ENCODE measurements around the genes LIPK, FAS, CH25H, IFIT3, IFIT1B and HTR7.

DNA sequence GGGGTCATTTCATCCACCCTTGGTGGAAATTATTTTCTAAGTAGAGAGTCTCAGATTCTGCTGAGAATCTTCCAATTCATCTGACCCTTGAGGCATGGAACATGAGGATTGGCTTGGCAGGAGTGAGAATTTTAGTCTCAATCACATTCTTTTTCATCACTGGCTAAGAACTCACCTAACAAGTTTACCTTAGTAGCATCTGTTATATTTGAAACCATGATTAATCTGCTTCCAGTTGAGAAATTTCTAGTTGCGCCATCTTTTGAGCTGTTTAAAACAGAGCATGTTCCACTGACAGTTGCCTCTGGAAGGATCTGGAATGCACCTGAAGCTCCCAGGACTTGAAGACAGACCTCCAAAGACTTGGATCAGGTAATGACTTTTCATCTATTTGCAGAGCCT is at the start of gene LIPK:
LIPK (plus strand) TSS at position 301 of the 402 bp plus-strand sequence.
- RRBS = no CpG with 5 or more reads among the region's 1 CpG

DNA sequence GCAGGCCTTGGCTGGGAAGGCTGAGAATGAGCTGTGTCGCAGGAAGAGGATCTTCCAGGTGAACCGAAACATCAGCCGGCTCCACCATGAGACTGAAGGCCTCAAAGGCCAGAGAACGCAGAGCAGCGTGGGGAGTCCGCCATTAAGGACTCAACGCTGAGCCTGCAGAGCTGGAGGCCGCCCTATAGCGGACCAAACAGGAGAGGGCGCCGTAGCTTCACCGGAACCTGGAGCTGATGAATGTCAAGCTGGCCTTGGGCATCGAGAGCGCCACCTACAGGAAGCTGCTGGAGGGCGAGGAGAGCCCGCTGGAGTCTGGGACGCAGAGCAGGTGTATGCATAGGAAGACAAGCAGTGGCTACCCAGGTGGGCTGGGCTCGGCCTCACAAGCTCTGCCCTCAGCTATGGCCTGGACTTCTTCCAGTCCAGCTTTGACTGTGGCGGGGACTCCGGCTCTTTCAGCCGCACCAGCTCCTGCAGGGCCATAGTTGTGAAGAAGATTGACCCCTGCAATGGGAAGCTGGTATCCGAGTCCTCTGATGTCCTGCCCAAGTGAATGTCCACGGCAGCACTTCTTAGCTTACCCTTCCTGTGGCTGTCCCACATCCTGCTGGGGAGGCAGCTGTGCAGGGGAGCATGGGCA is 22.4 kb downstream of the LIPK start:
- RRBS = no CpG with 5 or more reads among the region's 23 CpGs

GRCh38 chr10:88840709-88841306 is 10.8 kb downstream of the ANKRD22 start:
- RRBS = no CpG with 5 or more reads among the region's 5 CpGs

- RRBS = no CpG with 5 or more reads among the region's 2 CpGs
These were observed 20.2 kb downstream of the ACTA2 start for GRCh38 chr10:88932304-88932767.

GRCh38 chr10:88990411-88991078 is at the start of gene FAS:
Gene FAS, plus strand, starts transcription at chr10:88990798.
- RRBS = 2% methylated on average over 16 of the region's 47 CpGs

DNA sequence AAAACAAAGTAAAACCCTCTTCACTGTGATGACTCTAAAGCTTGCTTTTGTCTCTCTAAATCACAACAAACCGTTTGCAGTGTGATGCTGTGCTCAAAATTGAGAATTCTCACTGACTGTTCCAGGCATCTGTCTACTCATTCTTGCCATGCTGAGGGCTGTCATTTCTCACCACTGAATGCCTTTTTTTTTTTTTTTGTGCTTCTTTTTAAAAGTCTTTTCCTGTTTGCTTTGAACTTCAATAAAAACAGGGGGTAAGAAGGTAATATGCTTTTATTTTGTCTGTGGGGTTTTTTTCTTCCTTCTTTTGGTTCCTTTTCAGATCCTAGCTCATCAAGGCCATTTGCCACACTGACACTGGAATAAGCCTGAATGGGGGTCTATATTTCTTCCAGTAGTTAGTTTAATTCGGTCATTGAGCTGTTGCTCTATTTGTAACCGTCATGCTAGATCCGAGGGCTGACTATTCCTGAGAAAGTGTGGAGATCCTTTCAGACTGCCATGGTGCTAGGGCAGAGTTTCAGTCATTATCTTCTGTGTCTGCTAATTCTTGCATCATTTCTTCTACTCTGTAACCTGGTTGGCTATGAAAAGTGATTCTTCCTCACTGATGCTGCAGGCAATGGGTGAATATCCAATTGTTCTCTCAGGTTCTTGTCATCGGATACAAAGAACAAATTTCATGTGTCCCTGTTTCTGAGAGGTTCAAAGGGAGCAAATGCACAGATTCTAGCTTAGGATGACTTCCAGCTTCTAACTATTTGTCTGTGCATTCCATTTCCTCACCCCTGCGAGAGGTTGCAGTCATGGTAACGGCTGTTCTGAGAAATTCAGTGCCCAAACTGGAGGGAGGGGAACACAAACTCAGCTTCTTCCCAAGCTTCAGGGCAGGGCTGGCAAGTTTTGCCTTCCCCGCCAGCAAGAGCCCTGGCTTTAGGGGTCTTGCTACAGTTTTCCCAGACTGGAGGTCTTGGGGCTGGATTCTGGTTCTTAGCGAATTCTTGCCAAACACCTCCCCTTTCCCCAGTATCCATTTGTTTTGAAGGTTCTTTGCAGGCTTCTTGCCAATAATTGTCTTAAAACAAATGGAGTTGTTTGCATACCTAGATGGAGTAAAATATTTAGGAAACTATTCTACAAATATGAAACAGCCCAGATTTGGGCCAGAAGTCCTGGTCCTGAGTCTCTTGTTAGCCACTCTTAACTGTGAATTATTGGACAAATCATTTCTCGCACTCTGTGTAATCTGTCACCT is 10.9 kb downstream of the FAS start:
- RRBS = no CpG with 5 or more reads among the region's 10 CpGs

- RRBS = no CpG with 5 or more reads among the region's 3 CpGs
These were observed 54.1 kb downstream of the CH25H start for GRCh38 chr10:89152919-89153442.

GRCh38 chr10:89206601-89207679 is at the start of gene CH25H:
Gene CH25H, minus strand, starts transcription at chr10:89207317.
- RRBS = 6% methylated on average over 6 of the region's 56 CpGs

DNA sequence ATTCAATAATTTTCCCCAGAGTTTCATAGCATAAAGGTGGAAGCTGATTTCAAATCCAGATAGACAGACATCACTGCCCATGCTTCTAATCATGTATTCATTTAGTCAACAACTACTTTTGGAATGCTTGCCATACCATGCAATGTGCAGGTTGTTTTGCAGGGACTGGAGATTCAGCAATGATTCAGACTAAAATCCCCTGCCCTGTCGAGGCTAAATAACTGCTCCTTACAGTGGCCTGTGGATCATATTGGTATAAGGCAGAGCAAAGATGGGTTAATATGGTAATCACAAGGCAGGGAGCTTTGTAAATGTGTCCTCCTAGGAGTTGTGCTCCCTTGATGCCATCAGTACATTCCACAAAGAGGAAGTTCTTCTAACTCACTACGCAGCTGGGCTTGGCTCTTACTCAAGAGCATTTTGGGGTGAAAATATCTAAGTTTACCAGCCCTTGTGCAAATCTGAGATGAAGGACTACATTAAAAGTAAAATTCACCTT is 647 bp upstream of the IFIT2 start:
- RRBS = no CpG with 5 or more reads among the region's 2 CpGs

DNA sequence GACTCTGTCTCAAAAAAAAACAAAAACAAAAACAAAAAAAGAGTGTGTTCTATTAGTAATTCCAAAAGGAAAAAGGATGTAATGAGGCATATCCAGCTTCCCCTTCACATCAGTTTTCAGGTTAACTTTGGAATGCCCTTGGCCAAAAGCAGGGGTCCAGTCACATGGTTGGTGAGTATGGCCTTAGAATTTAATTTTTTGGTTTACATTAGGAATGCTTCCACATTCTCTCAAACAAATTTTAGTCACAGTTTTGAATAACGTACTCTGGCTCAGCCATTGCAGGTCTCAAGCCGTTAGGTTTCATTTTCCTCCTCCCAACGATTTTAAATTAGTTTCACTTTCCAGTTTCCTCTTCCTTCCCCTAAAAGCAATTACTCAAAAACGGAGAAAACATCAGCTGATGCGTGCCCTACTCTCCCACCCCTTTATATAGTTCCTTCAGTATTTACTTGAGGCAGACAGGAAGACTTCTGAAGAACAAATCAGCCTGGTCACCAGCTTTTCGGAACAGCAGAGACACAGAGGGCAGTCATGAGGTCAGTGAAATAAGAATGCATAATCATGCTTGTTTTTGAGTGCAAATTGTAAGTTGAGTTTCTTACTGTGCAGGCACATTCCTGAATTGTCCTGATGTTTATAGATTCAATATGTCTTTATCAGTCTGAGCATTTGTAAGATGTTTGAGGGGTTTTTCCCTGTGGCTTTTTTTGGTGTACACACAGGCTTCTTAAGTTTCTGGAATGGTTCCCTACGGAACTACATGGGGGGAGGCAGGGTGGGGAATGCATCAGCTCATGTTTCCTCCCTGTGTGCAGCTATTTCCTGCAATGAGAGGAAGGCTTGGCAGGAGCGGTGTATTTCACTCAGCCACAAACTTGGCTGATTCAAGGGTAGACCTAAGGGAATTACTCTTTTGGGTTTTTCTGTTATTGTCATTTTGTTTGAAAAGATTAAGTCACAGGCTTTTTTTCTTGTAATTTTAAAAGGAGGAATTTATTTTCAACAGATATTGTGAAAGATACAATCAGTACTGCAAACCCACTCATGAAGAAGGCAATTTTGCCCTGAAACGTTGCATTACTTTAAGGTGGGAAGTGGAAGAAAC is at the start of gene IFIT3:
IFIT3 (plus strand) TSS at position 458 of the 1,108 bp plus-strand sequence.
- RRBS = no CpG with 5 or more reads among the region's 9 CpGs

GRCh38 chr10:89338884-89340257 is 11.6 kb downstream of the IFIT3 start:
- RRBS = no CpG with 5 or more reads among the region's 15 CpGs

DNA sequence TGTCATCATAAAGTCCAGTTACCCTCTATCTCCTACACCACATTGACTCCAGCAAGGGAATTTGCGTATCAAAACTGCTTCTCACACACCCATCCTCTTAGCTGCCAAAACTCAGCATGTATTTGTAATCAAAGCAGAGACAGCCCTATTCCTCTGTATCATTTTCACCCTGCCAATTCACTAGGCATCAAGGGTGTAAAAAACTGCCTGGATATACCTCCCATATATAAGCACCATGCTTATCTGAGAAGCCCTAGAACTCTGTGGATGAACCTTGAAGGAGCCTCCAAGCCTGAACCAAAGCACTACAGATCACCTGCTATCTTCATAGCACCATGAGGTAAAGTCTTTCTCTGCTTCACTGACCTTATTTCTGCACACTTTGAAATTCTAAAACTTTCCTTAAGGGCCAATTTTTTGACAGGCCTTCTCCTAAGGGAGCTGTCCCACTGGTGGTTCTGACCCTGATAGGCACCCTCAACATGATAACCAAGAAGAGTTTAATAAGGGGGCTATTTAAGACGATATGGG is at the start of gene IFIT1B:
IFIT1B (plus strand) TSS at position 256 of the 531 bp plus-strand sequence.
- RRBS = no CpG with 5 or more reads among the region's 2 CpGs

DNA sequence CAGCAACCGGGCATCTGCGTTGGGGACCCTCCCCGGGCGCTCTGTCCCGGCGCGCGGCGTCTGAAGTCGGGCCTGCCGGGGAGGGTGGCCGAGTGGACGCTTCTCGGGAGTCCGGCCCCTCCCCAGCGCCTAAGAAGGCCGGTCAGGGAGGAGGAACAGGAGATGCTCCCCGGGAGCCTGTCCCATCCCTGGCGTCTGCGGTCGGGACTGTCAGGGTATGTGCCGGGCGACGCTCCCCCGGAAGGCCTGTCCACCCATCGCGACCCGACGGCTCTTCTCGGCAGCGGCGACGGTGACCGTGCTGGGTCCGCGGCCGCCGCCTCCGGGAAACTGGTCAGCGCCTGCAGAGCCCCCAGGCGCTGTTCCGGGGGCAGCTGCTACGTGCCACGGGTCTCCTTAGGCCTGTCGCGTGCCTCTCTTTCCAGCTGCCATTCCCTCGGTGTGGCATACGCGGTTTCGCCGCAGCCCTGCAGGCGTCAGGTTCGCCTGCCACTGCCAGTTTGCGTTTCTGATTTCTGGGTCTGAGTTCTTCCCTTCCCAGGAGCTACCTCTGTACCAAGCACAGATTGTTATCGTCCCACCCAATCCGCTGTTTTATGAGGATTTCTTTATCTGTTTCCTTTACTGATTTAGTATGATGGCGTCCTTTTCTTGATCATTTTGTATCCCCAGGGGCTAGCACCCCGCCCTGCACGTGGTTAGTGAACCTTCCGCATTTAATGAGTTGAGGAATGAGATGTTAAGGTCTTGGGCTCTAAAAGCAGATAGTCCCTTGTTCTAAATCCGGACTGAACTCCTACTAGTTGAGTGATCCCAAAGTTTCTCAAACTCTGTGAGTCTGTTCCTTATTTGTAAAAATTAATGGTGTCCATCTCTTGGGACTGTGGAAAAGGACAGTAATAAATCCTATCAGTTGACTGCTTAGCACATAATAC is 824 bp downstream of the IFIT5 start:
- RRBS = 2% methylated on average over 21 of the region's 61 CpGs

DNA sequence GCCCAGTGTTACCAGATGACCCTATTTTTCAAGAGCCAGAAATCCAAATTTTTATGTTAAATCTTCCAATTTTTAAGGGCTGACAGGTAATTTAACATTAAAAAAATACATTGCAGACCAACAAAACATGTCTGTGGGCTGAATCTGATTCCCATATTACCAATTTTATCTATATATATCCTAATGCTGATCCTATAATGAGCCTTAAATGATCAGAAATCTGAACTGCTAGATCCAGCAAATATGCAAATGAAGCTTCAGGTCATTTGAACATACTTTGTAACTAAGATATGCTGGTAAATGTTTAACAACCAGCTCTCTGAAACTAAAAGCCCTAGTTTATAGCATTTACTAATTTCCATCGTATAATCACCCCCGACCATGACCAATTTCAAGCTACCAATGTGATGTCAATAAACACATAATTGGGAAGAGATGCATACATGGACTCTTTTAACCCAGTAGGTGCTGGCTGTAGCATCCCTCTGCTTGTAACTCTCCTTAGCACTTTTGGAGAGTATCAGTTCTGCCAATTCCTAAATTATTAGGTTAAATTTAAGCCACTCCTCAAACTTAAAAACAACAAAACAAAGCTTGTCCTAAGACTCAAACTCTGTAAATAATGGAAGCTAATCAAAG is 42.1 kb downstream of the PANK1 start:
- RRBS = no CpG with 5 or more reads among the region's 2 CpGs

GRCh38 chr10:89643637-89643982 is 1.4 kb downstream of the PANK1 start:
- RRBS = no CpG with 5 or more reads among the region's 6 CpGs

- RRBS = no CpG with 5 or more reads among the region's 24 CpGs
These were observed 549.2 kb downstream of the KIF20B start for GRCh38 chr10:90250507-90251027.

- RRBS = 18% methylated on average over 52 of the region's 126 CpGs
These were observed at the start of gene HTR7 for GRCh38 chr10:90857459-90858494. Gene HTR7, minus strand, starts transcription at chr10:90858039.

- RRBS = no CpG with 5 or more reads among the region's 5 CpGs
These were observed 5.6 kb downstream of the RPP30 start for GRCh38 chr10:90877138-90877922.

- RRBS = no CpG with 5 or more reads among the region's 3 CpGs
These were observed 96.3 kb upstream of the ANKRD1 start for GRCh38 chr10:91017163-91017697.